ENCODE results near the genes CBX4 and CARD14.

GRCh38 chr17:78975076-78975663 lies 4.6 kb downstream of the LGALS3BP start:
- PRO-cap = no peak
- RAMPAGE, long total RNA, 4 experiments = no peak in any of the 4 experiments

DNA sequence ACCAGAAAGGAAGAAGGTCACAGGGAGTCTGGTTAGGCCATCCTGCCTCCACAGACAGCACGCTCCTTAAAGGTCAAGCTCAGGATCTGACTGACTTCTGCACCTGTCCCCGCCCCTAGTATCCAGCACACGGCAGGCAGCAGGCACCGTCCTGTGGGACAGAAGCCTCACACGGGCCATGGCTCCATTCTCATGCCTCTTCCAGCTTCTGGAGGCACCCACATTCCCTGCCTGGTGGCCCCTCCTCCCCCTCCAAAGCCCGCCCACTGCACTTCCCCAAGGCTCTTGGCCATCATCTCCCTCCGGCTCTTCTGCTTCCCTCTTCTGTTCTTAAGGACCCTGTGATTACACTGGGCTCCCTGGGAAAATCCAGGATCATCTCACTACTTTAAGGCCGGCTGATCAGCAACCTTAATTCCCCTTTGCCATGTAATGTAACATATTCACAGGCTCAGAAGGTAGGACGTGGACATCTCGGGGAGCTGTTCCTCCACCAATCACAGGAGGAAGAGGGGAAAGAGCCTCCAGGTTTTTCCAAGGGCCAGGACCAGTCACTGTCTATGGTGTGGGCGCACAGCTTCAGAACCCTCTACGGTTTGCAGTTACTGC lies 3.5 kb downstream of the CANT1 start:
- PRO-cap = no peak
- RAMPAGE, long total RNA, 4 experiments = no peak in any of the 4 experiments

GRCh38 chr17:79019740-79020758 lies 3.9 kb upstream of the C1QTNF1 start:
- PRO-cap = bidirectional peak, plus-strand start at chr17:79020419, minus-strand start at chr17:79020399
- RAMPAGE, long total RNA, 4 experiments = no peak in any of the 4 experiments

DNA sequence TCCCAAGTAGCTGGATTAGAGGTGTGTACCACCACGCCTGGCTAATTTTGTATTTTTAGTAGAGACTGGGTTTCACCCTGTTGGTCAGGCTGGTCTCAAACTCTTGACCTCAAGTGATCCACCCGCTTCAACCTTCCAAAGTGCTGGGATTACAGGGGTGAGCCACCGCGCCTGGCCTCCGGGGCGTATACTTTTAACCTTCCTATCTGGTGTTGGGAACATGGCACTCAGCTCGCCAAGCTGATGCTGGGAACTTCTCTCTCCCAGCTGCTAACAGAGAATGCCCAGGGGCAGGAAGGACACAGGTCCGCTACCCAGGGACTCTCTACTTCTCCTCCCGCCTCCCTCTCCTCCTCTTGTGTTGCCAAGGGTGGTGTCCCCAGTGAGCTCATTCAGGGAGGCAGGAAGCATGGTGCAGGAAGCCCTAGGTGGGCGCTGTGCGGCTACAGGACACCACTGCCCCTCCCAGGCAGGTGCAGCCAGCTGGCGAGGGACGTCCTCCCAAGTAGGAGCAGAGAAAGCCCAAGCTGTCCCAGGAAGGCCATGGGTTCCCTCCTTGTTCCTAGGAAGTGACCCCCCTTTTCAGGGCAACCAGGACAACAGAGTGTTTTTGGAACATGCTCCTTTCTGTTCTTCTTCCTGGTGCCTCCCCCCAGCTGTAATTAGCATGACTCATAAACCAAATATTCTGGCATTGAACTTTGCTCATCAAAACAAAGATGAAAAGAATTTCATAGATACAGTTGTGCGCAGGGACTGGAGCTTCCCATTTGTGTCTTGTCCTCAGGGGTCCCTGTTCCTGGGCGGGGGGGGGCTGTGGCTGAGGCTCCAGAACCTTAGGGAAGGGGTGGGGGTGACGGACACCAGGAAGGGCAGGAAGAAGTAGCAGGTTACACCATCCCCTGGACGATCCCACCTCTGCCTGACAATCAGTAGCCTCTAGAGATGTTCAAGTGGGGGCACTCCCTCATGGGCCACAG lies 2.6 kb downstream of the C1QTNF1 start:
- PRO-cap = no peak
- RAMPAGE, long total RNA, 4 experiments = no peak in any of the 4 experiments

DNA sequence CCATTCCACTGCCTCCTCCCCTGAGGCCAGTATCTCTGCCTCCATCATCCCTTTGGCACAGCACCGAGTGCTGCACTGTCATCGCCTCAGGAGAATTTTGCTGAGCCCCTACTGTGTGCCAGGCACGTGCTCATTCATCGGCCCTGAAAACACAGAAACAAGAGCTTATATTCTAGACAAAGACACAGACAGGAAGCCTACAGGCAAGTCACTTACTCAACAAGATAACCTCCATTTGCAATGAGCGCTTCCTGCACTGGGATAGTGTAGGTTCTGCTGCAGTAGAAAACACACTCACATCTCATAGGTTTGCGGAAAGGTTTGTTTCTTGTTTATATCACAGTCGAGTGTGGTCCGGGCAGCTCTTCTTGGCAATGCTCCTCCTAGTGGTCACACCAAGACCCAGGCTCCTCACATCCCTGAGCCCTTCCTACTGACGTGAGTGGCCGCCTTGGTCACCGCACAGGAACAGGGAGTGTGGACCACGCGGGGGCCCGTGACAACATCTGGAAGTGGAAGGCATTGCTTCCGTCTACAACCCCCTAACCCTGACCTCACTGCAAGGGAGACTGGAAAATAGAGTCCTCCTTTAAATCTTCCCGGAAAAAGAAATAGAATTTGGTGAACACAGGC lies 47.9 kb upstream of the RBFOX3 start:
- PRO-cap = no peak
- RAMPAGE, long total RNA, 4 experiments = start-site peak on the minus strand in 2 of 4 experiments, centred at positions 300 to 325 of the sequence, 10 to 12 reads per replicate

DNA sequence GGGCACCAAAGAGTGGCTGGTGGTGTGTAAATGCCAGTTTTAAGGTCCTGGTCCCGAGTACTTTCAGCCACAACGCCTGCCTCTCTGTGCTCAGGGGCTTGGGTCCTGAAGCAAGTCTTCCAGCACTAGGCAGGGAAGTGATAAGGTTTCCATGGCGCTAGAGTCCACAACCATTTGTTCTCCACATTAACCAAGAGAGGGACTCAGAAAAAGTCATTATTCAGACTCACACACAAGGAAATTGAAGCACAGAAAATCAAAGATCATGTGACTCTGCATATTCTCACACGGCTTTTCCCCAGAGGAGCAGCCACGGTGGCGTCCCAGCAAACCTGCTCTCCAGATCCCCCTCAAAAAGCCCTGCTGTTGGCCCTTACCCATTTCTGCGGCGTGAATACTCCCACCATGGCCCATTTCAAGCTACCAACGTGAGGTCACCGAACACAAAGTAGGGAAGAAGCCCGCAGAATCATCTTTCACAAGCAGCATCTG lies 9.7 kb downstream of the ENPP7 start:
- PRO-cap = no peak
- RAMPAGE, long total RNA, 4 experiments = no peak in any of the 4 experiments

DNA sequence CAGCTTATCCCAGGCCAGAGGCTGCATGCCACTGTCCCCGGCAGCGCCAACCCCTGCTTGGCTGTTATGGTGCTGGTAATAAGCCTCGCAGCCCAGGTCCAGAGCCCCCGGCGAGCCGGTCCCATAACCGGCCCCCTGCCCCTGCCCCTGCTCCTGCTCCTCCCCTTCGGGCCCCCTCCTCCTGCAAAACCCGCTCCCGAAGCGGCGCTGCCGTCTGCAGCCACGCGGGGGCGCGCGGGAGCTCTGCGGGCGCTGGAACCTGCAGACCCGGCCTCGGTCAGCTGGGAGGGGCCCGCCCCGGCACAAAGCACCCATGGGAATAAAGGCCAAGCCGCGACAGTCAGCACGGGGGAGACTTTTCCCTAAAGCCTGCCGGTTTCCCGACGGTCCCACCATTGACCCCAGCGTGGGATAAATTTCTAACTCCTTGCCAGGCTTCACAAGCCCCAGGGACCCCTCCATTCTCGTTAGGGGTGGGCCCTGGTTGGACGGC lies 11.2 kb downstream of the ENPP7 start:
- PRO-cap = no peak
- RAMPAGE, long total RNA, 4 experiments = no peak in any of the 4 experiments

- PRO-cap = no peak
- RAMPAGE, long total RNA, 4 experiments = no peak in any of the 4 experiments
Observed at GRCh38 chr17:79776246-79776946, 1.6 kb upstream of the CBX2 start.

GRCh38 chr17:79798518-79798811 lies 1.6 kb upstream of the CBX8 start:
- PRO-cap = no peak
- RAMPAGE, long total RNA, 4 experiments = no peak in any of the 4 experiments

DNA sequence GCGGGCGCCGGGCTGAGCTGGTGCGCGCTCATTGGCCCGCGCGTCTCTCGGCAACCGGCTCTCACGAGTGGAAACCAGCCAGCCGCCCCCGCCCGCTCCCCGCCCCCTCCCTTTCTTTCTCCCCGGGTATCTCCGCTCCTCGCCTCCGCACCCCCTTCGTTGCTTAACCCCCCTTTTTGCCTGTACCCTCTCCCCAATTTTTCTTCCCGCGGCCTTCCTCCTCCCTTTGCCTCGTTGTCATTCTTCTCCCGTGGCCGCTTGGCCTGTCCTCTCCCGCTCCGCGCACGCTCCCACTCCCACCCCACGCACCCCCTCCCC lies 13.4 kb upstream of the CBX8 start:
- PRO-cap = no peak
- RAMPAGE, long total RNA, 4 experiments = no peak in any of the 4 experiments

GRCh38 chr17:79839366-79839514 lies at the start of gene CBX4:
Gene CBX4 (minus strand): TSS chr17:79839440.
- PRO-cap = bidirectional peak, plus-strand start at chr17:79839684, minus-strand start at chr17:79839440
- RAMPAGE, long total RNA, 4 experiments = no peak in any of the 4 experiments

- PRO-cap = no peak
- RAMPAGE, long total RNA, 4 experiments = no peak in any of the 4 experiments
Observed at GRCh38 chr17:79843560-79843924, 4.3 kb upstream of the CBX4 start.

- PRO-cap = no peak
- RAMPAGE, long total RNA, 4 experiments = no peak in any of the 4 experiments
Observed at GRCh38 chr17:79907766-79908232, 68.6 kb upstream of the CBX4 start.

DNA sequence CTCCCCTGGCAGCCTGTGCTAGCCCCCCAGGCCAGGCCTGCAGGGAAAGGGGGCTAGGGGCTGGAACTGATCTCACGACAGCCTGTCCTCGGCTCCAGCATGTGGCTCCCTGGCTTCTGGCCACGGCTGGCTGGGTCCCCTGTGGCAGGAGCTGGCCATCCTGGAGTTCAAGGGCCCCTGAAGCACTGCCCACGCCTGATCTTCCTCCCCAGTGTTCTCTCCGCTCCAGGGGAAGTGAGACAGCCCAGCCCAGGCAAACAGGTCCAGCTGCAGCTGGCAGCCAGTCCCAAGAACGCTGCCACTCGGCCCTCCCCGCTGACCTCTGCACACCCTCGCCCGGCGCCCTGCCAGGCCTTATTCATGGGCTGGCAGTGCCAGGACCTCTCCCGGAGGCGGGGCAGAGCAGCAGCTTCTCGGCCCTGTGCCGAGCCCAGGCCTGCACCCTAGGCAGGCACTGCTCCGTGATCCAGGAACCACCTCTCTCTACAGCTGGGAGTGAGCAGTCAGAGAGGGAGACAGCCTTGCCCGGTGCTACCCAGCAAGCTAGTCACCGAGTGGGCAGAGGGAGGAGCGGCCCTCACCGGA lies 79.8 kb upstream of the CBX4 start:
- PRO-cap = no peak
- RAMPAGE, long total RNA, 4 experiments = no peak in any of the 4 experiments

- PRO-cap = no peak
- RAMPAGE, long total RNA, 4 experiments = no peak in any of the 4 experiments
Observed at GRCh38 chr17:79937417-79938006, 98.2 kb downstream of the TBC1D16 start.

DNA sequence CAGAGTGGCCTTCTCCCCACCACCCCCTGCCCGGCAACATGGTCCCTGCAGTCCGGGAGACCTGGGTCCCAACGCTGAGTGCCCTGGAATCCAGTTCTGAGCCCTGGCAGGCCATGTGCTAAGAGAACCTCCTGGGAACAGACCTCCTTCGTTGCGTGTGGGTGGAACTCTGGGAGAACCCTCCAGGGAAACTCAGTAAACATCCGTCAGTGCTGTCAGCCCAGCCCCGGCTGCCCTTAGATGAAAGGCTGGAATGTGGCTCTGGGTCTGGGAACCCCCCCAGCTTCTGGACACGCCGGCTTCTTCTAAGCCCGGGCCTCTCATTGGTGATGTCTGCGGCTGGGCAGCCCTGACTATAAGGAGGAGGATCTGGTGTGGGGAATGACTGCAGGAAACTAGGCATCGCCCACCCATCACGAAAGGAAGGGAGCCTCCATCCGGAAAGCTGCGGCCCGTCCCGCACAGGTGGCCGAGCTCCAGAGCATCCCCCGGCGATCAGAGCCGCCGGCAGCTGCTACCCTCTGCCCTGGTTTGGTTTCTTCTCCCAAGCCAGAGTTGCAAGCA lies 83.7 kb downstream of the TBC1D16 start:
- PRO-cap = no peak
- RAMPAGE, long total RNA, 4 experiments = no peak in any of the 4 experiments

DNA sequence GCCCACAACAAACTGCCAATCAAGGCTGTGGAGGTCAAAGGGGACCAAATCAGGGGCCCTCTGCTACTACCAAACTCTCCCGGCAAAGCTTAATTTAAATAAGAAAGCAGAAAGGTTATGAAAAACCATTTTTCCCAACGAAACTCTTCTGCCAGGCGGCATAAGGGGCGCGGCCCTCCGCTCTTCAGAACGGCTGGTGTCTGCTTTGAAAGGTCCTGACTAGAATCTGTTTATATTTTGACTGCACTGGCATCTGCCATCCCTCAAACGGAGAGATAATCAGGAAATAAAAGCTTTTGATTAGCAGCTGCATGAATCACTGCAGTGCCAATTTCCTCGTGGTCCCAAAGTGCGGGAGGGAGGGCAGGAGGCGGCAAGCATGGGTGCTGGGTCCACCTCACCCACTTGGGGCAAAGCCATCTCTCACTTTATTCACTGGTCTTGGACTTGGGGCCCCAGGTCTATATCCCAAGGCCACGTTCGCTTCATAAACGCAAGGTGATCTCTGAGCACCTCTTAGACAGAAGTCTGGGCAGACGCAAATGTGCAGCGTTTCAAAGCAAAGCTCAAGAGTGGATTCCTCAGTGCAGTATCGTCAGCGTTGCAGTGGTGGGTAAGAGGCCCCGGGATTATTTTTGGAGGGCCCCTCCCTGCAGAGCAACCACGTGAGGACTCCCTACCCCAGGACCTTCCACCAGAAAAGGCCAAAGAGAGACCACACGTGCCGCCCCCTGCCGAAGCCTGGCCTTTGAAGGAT lies 49.7 kb downstream of the TBC1D16 start:
- PRO-cap = no peak
- RAMPAGE, long total RNA, 4 experiments = no peak in any of the 4 experiments

GRCh38 chr17:80026210-80026712 lies 9.4 kb downstream of the TBC1D16 start:
- PRO-cap = bidirectional peak, plus-strand start at chr17:80026607, minus-strand start at chr17:80026606
- RAMPAGE, long total RNA, 4 experiments = no peak in any of the 4 experiments

DNA sequence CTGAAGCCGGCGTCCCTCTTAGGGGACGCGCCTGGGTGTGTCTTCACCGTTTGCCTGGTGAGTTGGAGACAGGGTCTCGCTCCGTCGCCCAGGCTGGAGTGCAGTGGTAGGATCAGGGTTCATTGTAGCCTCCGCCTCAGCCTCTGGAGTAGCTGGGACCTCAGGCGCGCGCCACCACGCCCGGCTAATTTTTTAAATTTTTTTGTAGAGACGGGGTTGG lies 697 bp upstream of the EIF4A3 start:
- PRO-cap = no peak
- RAMPAGE, long total RNA, 4 experiments = no peak in any of the 4 experiments

DNA sequence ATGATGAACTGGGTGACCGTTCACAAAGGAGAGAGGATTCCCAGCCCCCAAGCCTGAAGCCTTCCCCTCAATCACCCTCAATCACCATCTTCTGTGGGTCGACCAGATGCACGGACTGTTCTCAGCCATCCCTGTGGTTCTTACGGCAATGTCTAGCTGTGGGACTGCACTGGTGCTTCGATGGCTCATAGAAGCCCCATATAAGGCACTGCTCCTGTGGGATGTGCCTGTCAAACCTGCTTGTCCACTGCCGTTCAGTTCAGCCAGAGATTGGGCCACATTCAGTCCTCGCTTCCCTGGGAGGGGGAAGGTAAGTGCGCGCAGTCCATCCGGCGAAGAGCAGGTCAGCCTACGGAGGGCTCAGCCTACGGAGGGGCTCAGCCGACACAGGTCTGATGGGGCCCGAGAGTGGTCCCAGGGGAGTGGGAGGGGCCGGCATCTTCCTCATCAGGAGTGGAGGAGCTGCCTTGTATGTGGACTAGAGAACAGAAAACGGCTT lies at the start of gene CARD14:
CARD14 (plus strand) TSS at position 284 of the 499 bp plus-strand sequence.
- PRO-cap = no peak
- RAMPAGE, long total RNA, 4 experiments = no peak in any of the 4 experiments